Paraaortic lymph node (tissue), 1 donor: ENCODE measurements around the genes MT2A and MT1X.

DNA sequence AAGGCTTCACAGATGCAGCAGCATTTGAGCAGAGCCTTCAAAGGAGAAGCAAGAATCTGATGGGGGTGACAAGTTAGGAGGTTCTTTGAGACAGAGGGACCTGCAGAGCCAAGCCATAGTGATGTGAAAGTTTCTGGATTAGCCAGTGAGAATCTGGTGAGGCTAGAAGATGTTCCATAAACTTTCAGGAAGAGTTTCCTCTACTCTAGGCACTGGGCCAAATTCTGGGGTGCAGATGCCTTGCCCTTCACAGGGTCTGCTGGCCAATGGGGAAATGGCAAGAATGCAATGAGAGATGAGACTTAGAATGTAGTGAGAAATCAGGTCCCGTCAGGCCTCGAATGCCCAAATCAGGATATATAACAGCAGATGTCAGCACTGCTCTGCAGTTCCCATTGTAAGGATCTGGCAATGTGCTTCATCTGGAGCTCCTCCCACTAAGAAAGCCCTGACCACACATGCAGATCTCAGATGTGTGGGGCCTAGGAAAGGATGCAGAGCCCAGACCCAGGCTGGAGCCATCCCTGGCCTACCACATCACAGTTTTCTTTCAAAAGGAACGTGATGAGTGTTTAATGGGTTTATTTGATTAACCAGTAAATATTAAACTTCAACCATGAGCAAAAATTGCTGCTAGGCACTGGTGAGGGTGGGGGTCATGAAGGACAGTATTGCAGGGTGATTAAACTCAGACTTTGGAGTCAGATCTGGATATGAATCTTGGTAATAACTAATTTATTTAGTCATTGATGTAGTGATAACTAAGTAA is 13.9 kb upstream of the LPCAT2 start:
- PRO-cap: unidirectional peak, plus-strand start at position 470 of the sequence

DNA sequence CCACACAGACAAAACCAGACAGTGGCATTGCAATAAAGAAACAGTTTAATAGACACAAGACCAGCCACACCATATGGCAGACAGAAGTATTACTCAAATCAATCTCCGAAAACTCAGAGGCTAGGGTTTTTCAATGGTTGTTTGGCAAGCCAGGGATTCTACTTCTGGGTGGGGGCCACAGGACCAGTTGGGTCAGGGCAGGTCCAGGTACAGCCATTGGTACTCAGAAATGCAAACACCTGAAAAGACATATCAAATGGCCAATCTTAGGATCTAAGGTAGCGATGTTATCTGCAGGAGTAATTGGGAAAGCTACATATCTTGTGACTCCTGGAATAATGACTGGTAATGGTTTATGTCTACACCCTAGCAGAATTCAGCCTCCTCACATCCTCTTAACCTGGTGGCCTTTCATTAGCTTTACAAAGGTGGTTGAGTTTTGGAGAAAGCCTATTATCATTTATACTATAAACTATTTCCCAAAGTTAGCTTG is 40.8 kb upstream of the CES5A start:
- PRO-cap: no peak

GRCh38 chr16:56102520-56102862 is 88.8 kb upstream of the GNAO1 start:
- PRO-cap: no peak

- PRO-cap: no peak
Observed at GRCh38 chr16:56191987-56192565, 787 bp downstream of the GNAO1 start.

DNA sequence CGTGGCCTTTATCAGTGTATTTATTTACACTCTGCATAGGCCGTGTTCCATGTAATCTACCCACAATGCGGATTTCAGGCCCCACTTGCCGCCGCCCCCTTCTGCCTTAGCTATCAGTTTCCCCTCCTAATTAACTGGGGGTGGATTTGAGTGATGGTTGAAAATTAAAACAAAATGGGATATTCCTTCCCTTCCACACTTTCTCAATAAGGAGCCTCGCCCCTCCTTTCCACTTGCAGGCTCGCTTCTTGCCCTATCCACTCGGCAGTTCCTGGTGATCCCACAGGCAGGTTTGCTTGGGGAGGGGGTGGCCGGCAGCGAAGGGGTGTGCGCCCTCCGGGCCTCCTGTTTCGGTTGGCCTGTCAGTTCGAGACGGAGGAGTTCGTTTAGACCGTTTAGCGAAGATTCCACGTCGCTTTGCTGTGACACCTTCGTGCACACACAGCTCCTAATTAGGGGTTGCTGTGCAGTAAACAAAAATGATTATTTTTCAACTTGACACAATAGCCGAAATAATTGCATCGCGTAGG is 2.2 kb downstream of the GNAO1 start:
- PRO-cap: no peak

- PRO-cap: no peak
Observed at GRCh38 chr16:56205858-56206143, 14.5 kb downstream of the GNAO1 start.

DNA sequence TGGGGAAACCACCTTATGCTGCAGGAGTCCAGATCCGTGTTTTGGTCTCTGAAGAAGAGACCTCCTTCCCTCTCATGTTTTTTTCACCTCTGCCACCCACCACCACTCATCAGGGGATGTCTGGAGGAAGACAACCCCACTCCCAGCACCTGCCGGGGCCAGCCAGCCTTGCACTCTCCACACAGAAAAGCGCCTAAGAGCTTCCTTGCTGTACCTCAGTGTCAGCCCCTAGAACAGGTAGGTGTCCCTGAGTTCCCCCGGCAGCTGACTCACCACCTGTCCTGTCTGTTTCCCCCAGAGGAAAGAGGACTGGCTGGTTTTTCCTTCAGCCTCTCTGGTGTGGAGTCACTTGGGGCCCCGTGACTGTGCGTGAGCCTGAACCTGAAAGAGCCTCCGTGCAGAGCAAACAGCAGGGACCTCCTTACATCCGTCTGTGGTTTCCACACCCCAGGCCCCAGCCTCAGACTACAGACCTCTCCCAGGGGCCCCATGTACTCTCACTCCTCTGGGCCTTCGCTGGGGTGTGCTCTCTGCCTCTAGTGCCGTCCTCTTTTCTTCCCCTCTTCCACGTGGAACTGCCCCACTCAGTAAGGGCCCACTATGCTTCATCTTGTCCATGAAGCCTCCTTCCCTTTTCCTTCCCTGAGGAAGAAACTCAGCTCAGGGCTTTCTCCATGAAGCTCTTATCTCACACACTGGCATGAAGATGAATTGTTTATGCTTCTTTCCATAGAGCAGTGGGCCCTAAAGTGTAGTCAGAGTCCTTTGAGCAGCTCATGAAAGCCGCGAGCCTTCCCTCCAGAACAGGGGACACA is 87.9 kb downstream of the GNAO1 start:
- PRO-cap: unidirectional peak, minus-strand start at position 395 of the sequence

- PRO-cap: no peak
Observed at GRCh38 chr16:56367077-56367822, 58.1 kb downstream of the AMFR start.

- PRO-cap: no peak
Observed at GRCh38 chr16:56400606-56401353, 24.6 kb downstream of the AMFR start.

- PRO-cap: no peak
Observed at GRCh38 chr16:56402786-56403244, 22.5 kb downstream of the AMFR start.

GRCh38 chr16:56424196-56424757 is 1.1 kb downstream of the AMFR start:
- PRO-cap: no peak

- PRO-cap: bidirectional peak, plus-strand start at chr16:56608587, minus-strand start at chr16:56608480
Observed at GRCh38 chr16:56607769-56609030, at the start of gene MT2A. Gene MT2A, plus strand, starts transcription at chr16:56608584.

DNA sequence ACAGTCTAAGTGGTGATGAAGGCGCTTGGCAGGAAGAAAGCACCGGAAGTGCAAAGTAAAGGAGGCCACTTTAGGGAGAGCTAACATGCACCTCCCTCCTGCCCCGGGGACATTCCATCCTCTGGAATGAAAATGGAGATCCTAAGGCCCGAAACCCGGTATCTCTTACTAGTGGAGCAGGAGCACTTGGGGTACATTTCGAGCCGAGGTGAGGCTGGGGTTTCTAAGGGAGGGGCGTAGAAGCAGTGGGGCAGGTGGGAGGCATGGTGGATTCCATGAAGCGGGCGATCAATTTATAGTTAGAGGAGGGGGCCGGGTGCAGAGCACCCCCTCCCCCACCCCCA is 4.8 kb downstream of the MT1F start:
- PRO-cap: no peak

- PRO-cap: bidirectional peak, plus-strand start at chr16:56682470, minus-strand start at chr16:56682348
Observed at GRCh38 chr16:56681590-56682549, at the start of gene MT1X. Gene MT1X, plus strand, starts transcription at chr16:56682470.

DNA sequence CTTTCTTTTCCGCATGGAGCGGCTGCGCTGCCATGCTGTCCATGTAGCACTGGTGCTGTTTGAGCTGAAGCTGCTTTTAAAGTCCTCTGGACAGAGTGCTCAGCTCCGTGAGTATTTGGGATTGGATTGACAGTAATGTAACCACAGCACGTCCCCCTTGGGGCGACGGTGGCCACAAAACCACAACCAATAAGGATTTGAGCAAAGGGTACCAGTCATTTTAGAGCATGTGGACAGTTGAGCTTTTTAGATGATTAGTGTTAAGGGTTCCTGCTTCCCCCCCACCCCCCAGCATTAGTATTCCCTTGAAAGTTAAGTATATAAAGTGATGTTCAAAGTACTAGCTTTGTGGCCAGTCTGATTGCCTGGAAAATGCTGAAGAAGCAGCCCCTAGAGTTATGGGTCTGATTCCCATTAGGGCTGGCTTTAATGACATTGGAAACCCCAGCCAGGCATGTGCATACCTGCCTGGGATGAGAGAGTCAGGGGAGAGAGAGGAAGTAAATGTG is 31.7 kb upstream of the SLC12A3 start:
- PRO-cap: no peak

- PRO-cap: no peak
Observed at GRCh38 chr16:56915236-56915764, 16.6 kb upstream of the HERPUD1 start.

DNA sequence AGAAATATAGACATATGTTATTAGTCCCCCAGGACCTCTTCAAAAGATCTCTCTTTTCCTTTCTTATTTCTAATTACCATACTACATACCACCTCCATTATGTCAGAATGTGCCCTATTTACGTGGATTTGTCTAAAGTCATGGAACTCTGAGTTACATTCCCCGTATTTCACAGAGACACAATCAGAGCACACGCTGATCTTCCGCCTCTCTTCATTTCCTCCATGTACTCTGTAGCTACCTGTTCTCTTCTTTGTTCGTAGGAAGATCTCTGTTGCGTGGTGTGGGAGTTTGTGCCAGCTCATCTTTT is 26.8 kb downstream of the NLRC5 start:
- PRO-cap: unidirectional peak, minus-strand start at position 222 of the sequence

DNA sequence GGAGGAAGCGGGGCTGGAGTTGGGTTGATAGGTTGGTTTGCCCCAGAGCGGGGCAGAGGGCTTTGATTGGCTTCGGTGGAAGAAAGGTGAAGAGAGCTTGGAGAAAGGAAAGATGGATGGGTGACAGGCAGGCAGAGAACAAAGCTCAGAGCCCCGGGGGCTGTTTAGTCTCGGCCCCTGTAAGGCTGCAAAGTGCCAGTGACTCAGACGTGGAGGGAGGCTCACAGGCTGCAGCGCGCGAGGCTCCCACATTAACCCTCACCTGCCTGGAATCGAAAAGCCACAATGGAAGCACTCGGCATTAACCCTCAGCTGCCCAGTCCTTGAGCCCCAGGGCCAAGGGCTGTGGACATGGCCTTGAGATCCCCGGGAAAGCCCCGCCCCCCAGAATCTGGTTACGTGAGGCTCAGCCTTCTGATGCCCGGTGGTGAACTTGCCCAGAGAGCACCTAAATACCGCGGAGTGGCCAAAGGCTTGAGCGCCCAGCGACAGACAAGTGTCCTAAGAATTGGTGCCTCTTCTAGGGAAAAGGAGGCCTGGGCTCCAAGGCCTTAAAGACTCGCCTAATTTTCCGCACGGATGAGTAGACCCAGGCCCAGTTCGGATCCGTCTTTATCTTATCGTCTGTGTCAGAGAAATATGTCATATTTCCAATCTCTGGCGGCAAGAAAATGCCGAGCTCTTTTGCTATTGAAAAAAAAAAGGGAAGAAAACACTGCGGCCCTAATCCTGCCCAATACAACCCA is 846 bp upstream of the CPNE2 start:
- PRO-cap: unidirectional peak, plus-strand start at position 418 of the sequence

- PRO-cap: no peak
Observed at GRCh38 chr16:57093666-57094546, 1.5 kb downstream of the CPNE2 start.

- PRO-cap: no peak
Observed at GRCh38 chr16:57144911-57145640, 40.8 kb downstream of the PSME3IP1 start.